HCT116 (cell line): ENCODE measurements around a stretch of chr13.

DNA sequence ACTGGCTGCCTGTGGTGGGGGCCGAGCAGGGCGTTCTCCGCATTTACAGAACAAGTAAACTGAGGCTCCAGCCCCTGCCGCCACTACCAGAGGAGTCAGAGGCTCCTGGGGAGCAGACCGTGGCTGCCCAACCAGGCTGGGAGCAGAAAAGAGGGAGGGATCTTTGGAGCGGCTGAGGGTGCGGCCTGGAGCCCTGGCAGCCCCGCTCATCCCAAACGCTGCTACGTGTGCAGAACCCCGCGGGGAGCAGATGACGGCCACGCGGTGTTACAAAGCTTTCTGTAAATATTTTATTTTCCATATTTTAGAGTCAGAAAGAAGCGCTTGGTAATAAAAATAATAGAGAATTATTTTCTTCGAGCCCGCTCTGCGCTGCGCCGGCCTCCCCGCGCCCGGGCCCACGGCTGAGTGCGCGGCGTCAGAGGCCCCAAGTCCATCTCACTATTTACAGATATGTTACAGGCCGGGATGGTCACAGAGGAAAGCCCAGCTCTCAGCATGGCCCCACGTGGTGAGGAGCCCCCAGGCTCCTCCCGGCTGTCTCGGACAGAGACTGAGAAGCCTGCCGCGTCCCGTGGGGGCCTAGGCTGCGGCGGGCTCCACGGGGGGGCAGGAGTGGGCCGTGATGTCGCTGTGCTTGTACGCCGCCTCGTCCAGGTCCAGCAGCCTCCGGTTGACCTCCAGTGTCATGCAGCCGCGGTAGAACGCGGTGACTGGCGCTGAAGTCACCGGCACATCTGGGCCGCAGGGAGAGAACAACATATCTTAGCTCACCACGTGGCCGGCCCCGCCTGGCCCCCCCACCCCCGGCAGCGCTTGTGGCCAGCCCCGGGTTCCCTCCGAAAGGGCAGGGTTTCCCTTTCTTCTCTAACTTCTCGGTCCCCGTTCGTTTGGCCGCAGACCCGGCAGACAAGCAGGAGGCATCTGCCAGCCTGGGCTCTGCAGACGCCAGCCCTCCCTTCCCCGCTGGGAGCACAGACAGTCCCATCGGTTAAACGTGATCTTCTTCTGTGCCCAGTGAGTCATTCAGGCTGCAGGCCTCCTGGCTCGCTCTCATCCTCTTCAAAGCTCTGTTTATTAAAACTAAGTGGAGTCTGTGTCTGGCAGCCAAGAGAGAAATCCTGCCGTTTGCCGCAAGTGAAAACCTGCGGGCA, 43.2 kb downstream of the GAS6 start:
- RRBS = 59% methylated on average over 23 of the region's 71 CpGs

DNA sequence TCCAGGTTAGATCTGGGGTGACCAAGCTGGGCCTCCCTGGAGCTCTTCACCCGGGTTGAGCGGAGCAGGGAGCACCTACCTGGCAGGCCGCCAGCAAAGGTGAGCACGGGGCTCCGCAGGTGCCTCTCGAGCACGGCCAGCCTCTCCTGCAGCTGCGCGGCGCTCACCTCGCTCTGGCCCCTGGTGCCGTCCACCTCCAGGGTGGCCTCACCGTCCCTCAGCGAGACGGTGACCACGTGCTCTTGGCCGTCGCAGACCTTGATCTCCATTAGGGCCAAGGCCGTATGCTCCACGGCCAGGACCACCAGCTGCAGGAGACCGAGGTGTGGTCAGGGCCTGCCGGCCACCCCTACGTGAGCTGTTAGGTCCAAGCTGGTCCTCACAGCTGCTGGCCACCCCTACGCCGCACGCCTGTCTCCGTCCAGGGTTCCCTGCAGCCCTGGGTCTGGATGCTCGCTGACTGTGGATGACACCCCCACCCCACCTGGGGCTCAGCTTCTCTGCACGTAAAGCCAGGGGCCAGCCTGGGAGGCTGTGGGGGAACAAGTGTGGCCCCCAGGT, 41.9 kb downstream of the GAS6 start:
- RRBS = no CpG with 5 or more reads among the region's 29 CpGs

GRCh38 chr13:113859125-113859452, 4.8 kb downstream of the GAS6 start:
- RRBS = no CpG with 5 or more reads among the region's 1 CpG

- RRBS = 100% methylated on average over 1 of the region's 12 CpGs
Observed at GRCh38 chr13:113859453-113860375, 4.2 kb downstream of the GAS6 start.

DNA sequence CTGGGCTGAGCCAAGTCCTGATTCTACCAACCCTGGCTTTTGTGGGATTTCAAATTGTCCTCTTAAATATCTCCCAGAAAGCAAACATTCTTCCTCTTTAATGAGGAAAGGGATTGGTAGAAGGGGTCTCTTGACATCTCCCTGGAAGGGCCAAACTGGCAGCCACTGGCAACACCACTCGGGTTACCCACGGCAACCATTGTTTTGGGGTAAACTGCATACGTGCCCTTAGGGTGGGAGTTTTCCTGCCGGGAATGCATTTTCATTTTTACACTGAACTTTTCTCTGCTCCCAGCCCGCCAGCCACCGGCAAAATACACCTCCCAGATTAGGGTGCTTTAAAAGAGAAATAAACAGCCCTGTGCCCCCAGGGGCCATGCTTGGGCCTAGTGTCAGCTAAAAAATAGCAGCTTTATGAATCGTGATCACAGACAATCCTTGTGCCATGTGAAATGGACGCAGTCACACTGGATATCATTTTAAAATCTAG, 38.4 kb downstream of the C13orf46 start:
- RRBS = 91% methylated on average over 2 of the region's 8 CpGs

GRCh38 chr13:114014844-114015986, 41.3 kb upstream of the C13orf46 start:
- RRBS = 95% methylated on average over 3 of the region's 51 CpGs

- RRBS = no CpG with 5 or more reads among the region's 17 CpGs
Observed at GRCh38 chr13:114027136-114027485, 53.2 kb upstream of the C13orf46 start.

- RRBS = 80% methylated on average over 2 of the region's 39 CpGs
Observed at GRCh38 chr13:114035345-114036250, 61.7 kb upstream of the C13orf46 start.

DNA sequence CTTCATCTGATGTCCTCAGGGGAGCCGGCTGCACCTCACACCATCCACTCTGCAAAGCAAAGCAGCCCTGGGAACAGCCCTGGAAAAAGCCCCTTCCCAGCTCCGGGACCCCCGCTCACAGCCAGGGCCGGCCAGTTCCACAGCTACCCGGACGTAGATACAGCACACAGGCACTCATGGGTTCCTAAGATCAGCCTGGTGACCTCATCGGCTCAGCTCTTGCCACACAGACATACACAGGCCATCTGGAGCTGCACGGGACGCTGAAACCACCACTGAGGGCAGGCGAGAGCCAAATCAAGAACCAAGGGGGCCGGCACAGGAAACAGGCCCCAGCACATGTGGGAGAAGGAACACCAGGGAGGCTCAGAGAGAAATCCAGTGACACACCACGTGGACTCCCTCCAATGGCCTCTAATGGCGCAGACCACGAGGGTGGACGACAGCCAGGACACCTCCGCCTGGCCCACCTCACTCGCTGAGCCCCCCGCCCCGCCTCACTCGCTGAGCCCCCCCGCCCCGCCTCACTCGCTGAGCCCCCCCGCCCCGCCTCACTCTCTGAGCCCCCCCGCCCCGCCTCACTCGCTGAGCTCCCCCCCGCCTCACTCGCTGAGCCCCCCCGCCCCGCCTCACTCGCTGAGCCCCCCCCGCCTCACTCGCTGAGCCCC, 69.6 kb upstream of the C13orf46 start:
- RRBS = 95% methylated on average over 2 of the region's 35 CpGs

GRCh38 chr13:114115148-114116104, 17.0 kb downstream of the RASA3 start:
- RRBS = no CpG with 5 or more reads among the region's 39 CpGs

GRCh38 chr13:114140026-114140945, 7.9 kb upstream of the RASA3 start:
- RRBS = no CpG with 5 or more reads among the region's 33 CpGs

DNA sequence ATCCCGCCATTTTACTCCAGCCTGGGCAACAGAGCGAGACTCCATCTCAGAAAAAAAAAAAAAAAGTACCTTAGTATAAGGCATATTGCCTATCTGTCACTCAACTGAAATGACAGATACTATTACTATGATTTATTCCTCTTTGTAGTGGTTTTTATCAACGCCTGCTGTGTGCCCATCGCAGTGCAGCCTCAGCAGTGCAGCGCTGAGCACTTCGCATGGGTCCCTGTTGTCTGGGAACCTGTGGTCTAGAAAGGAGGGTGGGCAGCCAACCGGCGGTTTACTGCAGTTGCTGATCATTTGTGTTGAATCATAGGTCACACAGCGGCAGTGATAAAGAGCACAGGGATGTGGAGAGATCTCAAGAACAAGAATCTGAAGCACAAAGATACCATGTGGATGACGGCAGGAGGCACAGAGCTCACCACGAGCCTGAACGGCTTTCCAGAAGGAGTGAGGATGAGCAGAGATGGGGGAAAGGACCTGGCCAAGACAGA, 12.8 kb upstream of the CHAMP1 start:
- RRBS = no CpG with 5 or more reads among the region's 12 CpGs